ENCODE data around the gene SMDT1.

GRCh38 chr22:41432507-41433496 is 13.8 kb downstream of the TOB2 start:
- PRO-cap = no peak

DNA sequence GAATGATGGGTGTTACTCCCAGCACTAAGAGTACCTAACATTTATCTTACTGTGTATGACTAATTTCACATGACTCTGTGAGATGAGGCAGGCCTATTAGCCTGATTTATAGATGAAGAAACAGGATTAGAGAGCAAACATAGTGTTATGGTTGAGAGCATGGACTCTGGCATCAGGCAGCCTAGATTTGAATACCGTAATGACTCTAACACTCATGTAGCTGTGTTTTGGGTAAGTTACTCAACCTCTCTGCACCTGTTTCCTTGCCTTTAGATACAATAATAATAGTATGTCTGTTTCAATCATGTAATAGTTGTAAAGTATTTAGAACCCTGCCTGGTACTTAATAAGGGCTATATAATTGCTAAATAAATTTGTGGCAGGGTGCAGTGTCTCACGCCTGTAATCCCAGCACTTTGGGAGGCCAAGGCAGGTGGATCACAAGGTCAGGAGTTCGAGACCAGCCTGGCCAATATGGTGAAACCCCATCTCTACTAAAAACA is 2.8 kb downstream of the ACO2 start:
- PRO-cap = no peak

DNA sequence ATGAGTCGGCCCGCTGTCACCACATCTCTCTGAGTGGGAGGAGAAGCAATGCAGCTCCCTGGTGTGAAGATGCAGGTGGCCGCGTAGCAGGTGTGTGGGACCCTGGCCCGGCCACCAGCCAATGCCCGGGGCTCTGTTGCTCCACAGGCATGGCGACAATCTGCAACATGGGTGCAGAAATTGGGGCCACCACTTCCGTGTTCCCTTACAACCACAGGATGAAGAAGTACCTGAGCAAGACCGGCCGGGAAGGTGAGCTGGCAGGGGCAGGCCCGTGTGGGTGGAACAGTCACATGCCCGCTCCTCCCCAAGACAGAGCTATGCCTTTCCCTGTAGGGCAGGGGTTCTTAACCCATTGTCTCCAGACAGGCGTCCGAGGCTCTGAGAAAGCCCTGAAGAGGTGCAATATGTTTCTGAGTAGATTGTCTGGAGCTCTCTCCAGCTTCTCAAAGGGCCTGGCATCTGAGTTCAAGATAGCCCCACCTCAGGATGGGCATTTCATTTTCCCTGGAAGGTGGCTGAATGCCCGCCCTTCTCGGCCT is 26.8 kb downstream of the POLR3H start:
- PRO-cap = no peak

GRCh38 chr22:41519914-41520392 is 24.3 kb downstream of the POLR3H start:
- PRO-cap = no peak

GRCh38 chr22:41523092-41523459 is 21.2 kb downstream of the POLR3H start:
- PRO-cap = no peak

DNA sequence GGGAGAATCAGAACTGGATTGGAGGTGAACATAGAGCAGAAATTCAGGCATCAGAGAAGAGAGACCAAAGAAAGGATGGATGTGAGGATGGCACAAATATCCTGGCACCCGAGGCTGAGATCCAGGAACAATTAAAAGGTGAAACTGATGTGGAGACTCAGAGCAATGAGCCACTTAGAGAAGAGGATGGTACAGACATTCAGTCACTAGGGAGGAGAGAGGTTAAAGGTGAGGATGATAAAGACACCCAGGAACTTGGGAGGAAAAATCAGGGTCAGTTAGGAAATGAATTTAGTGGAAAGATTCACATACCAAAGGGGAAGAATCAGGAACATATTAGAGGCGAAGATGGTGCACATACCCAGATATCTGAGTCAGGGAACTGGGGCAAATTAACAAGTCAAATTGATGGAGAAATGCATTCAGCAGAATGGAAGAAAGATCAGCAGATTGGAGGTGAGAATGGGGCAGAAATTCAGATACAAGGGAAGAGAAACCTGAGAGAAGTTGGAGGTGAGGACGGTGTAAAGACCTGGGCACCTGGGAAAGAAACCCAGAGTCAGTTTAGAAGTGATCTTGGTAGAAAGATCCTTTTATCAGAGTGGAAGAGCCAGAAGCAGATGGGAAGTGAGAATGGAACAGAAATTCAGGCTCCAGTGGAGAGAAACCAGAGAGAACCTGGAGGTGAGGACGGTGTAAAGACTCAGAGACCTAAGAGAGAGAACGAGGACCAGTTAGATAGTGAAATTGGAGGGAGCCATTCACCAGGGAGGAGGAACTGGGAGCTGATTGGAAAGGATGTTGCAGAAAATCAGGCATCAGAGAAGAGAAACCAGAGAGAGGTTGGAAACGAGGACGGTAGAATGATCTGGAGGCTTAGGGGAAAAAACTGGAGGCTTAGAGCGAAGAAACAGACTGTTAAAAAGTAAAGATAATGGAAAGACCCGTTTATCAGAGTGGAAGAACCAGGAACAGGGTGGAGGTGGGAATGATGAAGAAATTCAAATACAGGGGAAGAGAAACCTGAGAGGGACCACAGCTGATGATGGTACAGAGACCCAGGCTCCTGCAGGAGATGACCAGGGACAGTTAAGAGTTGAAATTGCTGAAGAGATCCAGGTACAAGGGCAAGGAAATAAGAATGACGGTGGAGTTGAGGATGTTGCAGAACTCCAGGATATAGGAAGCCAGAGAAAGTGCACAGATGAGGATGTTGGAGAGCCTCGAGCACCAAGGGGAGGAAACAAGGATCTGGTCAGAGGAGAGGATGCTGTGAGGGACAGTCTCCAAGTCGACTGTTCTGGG is 3.7 kb upstream of the MEI1 start:
- PRO-cap = no peak

DNA sequence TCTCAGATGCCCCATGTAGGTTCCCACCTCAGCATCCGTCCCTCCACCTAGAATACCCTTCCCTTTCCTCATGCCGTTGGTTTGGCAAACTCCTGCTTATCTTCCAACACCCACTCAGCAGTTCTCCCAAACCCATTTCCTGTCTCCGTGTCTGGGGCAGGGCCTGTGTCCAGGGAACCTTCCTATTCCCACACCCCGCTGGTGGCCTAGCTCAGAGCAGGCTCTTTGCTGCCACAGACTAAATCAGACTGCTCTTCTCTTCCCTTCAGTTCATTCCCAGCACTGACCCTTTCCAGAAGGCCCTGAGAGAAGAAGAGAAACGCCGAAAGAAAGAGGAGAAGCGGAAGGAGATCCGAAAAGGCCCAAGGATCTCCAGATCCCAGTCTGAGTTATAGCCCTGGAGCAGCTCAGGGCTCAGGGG is 7.5 kb upstream of the SREBF2 start:
- PRO-cap = no peak

DNA sequence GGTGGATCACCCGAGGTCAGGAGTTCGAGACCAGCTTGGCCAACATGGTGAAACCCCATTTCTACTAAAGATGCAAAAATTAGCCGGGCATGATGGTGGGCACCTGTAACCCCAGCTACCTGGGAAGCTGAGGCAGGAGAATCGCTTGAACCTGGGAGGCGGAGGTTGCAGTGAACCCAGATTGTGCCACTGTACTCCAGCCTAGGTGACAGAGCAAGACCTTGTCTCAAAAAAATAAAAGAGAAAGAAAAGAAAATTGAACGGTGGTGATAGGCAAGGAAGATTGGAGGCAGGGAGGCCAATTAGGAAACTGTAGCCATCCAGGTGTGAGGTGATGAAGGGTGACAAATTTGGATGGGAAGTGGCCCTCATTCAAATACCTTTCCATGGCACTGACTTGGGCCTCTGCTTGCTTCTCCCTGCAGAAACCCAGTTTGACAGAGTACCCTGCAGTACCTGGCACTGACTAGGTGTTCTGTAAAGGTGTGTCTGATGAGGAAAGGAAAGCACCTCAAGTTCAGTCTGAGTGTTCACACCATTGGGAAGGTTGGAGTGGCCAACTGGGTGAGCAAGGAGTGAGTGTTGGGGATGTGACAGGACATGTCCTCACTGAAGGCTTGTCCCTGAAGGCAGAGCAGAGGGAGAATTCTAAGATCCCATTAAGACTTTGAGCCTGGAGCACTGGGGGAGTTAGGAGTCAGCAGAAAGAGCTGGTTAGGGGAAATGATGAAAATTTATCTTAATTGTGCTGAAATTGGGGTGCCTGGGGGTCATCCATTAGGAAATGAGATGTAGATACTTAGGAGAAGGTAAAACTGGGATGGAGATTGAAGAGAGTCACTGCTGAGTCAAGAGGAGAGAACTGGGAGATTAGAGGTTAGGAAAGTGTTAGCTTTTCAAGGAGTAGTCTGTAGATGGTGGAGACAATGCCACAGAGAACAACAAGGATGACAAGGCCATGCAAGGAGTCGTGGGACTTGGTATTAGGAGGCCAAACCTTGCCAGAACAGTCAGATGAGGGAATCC is 5.9 kb downstream of the SREBF2 start:
- PRO-cap = no peak

DNA sequence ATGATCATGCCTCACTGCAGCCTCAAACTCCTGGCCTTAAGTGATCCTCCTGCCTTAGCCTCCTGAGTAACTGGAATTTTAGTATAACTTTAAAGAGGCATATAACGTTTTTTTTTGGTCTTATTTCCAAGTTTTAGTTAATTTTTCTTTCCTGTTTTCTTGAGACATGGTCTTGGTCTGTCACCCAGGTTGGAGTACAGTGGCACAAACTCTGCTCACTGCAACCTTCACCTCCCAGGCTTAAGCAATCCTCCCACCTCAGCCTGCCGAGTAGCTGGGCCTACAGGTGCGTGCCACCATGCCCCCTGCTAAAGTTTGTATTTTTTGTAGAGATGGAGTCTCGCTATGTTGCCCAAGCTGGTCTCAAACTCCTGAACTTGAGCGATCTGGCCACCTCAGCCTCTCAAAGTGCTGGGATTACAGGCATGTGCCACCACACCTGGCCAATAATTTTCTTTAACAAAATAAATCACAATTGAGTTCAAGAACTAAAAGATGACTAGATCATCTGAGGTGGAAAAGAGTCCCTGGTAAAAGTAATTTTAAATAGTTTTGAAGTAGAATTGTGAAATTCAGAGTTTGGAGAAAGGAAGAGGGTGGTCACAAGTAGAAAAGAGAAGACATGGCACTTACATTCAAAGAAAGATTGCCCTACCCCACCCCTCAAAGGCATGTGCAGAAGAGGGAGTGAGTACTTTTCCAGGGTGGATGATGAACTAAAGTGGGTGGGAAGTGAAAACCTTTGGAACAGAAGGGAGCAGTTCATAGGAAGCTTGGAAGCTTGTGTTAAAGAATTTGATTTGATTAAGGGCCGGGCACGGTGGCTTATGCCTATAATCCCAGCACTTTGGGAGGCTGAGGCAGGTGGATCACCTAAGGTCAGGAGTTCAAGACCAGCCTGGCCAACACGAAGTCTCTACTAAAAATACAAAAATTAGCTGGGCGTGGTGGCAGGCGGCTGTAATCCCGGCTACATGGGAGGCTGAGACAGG is 23.4 kb downstream of the SREBF2 start:
- PRO-cap = no peak

DNA sequence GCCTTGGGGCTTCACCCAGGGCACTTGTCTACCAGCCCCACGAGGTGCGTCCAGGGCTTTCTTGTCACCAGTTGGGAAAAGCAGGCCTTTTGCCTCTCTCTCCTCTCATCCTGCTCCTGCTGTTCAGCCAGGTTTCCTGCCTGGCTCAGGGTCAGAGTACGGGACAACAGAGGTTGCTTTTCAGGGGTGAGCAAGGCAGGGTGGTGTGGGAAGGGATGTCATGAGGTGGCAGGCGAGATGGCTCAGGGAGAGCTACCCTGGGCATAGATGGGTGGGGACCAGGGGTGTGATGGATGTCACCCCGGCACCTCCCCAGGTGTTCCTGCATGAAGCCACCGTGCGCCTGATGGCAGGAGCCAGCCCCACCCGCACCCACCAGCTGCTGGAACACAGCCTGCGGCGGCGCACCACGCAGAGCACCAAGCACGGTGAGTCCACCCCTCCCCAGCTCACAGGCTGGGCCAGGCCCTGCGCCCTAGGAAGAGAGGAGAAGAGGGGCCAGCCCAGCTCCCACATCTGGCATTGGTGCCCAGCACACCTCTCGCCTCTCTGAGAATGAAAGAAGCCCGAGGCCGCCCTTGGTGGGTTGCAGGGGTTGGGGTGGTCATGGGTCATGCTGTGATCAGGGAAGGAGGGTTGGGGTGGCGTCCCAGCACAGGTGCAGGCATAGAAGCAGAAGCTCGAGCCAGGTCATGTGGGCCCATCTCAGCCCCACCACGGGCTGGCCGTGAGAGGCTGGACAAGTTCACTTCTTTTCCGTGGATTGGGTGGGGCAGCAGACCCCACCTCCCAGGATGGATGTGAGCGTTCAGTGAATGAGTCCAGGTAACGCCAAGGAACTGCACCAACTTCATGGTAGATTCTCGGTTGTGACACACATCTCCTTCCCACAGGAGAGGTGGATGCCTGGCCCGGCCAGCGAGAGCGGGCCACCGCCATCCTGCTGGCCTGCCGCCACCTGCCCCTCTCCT is 10.0 kb downstream of the SHISA8 start:
- PRO-cap = no peak

DNA sequence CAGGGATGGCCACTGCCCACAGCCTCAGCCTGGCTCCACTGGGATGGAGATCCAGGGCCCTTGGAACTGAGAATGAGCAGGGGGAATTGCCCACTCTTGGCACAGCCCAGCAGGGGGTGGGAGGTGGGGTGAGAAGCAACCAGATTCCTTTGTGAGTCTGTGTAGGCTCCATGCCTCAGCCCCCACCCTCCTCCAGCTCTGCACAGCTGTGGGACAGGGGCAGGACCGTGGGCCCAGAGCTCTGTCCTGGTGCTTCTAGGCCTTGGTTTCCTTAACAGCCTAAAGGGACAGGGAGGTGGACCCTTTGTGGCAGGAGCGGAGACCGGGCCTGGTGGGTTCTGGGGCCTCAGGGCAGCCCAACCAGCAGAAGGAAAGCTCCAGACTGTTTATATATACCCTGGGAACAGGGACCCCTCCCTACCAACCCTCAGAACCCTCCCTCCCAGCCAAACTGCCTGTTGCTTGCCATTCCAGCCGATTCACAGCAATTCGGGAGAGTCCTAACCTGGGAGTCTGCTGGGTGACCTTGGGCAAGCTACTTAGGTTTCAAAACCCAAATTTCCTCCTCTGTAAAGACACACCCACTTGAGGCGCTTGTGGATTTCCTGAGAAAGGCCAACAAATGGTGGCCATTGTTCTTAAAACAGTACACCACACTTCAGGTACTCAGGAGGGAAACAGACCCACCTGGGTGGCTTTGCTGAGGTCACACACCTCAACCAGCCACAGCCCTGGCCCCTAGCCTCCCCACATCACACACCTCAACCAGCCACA is 6.6 kb downstream of the SHISA8 start:
- PRO-cap = no peak

- PRO-cap = bidirectional peak, plus-strand start at chr22:42079700, minus-strand start at chr22:42079540; bidirectional peak, plus-strand start at chr22:42080119, minus-strand start at chr22:42079938
Measured at GRCh38 chr22:42079426-42080271, at the start of gene SMDT1. Gene SMDT1 (plus strand): TSS chr22:42079700.

GRCh38 chr22:42282771-42284189 is 12.8 kb upstream of the TCF20 start:
- PRO-cap = no peak

DNA sequence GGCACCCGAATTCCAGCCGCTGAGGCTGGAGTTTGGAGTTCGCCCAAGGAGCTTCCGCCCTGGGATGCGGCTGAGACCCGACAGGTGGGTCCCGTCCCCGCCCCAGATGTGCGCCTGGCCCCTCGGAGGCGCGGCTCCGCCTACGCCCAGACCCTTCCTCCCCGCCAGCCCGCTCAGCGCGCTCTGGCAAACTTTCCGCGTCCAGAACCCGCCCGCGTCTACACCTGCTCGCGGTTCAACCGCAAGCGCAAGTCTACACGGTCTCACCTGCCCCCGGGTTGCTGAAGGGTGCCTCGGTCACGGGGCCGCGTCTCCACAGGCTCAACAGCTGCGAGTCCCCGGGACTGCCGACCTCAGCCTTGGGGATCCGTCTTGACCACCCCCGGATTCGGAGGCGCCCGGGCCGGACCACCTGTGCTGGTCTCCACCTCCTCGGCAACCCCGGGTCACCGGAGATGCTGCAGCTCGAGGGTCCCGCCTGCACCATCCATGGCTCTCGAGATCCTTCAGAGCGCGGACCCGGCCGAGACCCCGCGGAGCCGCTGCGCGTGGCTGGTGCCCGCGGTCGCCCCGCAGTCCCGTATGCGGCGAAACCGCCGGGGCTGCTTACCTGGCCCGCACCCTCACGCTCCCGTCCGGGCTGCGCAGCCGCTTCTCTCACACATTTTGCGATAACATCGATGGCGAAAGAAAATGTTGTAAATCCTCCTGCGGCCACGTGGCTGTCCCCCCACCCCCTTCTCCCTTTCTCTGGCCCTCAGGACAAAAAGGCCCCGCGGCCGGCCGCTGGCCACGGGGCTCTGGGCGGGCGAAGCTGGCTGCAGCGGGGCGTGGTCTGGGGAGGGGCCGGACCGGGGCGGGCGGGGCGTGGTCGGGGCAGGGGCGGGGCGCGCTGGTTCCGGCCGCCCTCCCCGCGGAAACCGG is 63.5 kb downstream of the NFAM1 start:
- PRO-cap = bidirectional peak, plus-strand start outside the sequence, minus-strand start at position 794 of the sequence

GRCh38 chr22:42434826-42435356 is 2.7 kb upstream of the NFAM1 start:
- PRO-cap = no peak

GRCh38 chr22:42439605-42440058 is 7.4 kb upstream of the NFAM1 start:
- PRO-cap = unidirectional peak, plus-strand start at chr22:42439666; bidirectional peak, plus-strand start at chr22:42439953, minus-strand start at chr22:42439936

- PRO-cap = no peak
Measured at GRCh38 chr22:42495577-42496106, 24.0 kb downstream of the RRP7A start.

DNA sequence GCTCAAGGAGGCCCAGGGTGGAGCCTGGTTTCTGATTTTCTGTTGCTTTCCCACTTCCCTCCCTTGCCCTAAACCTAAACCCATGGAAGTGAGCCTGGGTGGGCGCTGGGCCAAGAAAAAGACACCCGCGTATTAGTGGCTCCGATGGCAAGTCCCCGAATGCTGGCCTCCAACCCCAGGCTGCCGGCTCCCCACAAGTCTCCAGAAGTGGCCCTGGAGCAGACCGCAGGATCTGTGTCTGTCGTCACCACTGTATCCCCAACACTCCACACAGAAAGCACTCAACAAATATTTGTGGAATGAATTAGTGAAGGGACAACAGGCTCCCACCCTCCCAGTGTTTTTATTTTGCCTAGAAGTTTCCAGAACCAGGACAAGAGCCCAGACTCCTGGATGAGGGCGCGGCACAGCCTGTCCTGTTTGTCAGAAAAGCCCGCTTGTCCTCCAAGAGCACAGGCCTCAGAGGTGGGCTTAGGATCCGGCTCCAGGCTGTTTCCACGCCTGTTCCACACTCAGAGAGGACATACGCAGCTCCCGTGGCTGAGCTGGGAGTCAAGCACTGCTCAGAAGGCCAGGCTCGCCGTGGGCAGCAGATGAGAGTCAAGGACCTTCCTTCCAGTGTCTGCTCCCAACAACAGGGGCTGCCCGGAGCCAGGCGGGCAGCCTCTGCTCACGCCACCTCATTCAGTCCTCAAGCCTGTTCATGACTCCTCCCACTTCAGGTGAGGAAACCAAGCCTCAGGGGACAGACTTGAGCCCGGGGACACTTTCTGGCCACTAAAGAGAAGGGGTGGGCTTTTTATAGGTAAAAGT is 4.0 kb downstream of the CYB5R3 start:
- PRO-cap = no peak

DNA sequence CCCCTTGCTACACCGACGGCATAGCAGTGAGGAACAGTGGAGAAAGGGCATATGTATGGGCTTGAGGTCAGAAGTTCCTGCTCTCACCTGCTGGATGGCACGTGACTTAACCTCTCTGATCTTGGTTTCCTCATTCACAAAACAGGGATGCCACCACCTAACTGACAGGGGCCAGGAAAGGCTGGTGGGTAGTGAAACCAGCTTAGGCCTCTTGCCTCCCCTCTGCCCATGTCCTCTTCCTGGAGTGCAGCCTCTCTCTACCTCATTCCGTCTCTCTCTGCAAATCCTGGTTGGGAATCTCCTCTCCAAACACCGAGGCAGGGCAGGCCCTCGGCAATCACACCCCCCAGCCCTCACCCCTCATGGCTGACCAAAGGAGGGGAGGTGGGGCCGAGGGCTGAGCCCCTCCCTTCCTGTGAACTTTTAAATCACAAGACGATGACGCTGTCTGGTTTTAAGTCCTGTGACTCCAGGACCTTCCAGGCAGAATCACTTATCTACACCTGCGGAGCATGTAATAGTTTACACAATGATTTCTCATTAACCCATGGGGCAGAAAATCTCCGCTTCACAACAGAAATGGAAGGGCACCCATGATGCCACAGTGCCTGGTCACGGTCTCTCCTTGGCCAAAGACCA is 30.3 kb upstream of the ARFGAP3 start:
- PRO-cap = no peak

DNA sequence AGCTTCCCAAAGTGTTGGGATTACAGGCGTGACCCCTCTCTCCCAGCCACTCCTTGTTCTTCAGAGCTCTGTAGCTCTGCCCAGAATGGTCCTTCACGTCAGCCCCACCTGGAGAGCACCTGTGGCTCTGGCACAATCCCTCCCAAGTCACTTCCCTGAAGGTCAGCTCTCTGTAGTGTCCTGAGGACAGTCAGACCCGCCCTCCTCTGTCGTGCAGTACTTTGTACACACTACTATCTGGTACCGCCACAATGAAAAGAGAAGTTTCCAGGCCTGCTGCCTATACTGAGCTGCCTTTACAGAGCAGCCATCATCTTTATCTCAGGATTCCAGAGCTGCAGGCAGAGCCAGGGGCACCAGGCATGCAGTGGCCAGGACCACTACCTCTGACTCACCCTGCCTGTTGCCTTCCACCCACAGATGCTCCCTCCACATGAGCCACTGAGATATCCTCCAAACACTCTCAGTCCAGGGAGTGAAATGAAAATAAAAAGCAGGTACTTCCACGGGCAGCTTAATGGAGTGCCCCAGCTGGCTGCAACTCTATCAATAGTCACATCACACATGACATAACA is 7.4 kb downstream of the PACSIN2 start:
- PRO-cap = no peak

Data from A673 (cell line).